ENCODE measurements around the gene SLC23A2.

DNA sequence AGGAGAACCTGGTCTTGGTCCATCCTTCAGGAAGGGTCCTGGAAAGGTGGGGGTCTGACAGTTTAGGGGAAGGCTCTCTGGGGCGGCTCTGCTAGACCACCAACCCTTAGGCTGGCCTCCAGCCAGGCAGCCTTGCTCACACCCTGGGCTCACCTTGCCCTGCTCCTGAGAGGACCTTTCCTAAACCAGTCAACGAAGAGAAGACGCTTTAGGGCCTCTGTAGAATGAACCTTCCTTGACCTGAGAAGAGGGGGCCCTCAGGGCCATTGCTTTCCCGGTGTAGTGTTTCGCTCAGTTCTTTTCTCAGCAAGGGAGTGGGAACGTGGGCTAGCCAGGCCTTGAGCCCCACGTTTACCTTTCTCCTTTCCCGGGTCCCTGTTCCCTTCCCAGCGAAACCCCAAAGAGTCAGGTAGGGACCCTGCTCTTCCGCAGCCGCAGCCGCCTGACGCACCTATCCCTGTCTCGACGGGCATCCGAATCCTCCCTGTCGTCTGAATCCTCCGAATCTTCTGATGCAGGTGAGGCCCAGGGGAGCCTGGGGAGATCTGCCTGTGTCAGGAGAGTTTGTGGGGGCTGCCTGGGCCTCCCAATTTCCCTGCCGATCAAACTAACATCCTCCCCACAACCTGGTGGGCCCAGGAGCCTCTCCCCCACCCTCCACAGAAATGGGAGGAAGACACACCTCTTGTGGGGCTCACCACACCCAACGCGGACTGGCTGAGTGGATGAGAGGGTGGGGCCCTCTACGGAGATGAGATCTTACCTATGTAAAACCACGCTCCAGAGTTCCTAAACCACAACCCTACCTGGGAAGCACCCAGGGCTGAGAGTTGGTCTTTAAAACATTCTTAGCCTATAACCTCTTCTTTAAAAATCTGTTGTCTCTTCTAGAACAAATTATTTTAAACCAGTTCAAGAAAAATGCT, 1.4 kb downstream of the CDC25B start:
- RRBS: 78% methylated on average over 4 of the region's 23 CpGs

DNA sequence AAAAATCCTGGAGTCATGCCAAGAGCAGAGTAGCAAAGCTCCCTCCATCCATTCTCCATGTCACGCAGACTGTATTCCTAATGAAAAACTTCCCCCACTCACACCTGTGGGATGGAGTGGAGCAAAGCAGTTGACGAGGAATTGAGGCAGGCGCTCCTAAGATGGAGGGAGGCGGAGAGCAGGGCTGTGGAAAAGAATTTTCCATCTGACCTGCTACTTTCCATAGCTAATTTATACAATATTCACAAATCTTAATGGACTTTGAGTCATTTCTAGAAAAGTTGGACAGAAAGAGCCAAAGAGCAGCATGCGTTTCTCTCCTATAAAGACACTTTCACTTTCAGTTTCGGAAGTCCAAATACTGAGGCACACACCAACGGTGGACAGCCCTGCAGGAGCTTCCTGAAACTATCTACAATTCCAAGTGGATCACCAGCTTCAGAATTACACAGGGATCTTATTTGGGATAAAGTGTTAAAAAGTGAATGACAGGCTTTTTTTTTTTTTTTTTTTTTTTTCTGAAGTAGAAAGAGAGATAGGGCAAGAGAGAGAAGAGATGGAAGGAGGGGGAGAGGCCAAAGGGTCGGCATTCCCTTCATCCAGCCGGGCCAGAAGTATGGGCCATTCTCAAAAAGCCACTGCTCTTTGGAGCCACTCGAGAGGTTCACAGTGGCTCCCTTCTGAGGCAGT, 43.5 kb downstream of the PANK2 start:
- RRBS: no CpG with 5 or more reads among the region's 10 CpGs

GRCh38 chr20:3981195-3981595, 34.2 kb downstream of the RNF24 start:
- RRBS: no CpG with 5 or more reads among the region's 3 CpGs

GRCh38 chr20:4012680-4013170, 2.6 kb downstream of the RNF24 start:
- RRBS: no CpG with 5 or more reads among the region's 3 CpGs

- RRBS: no CpG with 5 or more reads among the region's 25 CpGs
These were observed 8.5 kb upstream of the RNF24 start for GRCh38 chr20:4023828-4024305.

- RRBS: no CpG with 5 or more reads among the region's 11 CpGs
These were observed 18.2 kb upstream of the RNF24 start for GRCh38 chr20:4033558-4033978.

DNA sequence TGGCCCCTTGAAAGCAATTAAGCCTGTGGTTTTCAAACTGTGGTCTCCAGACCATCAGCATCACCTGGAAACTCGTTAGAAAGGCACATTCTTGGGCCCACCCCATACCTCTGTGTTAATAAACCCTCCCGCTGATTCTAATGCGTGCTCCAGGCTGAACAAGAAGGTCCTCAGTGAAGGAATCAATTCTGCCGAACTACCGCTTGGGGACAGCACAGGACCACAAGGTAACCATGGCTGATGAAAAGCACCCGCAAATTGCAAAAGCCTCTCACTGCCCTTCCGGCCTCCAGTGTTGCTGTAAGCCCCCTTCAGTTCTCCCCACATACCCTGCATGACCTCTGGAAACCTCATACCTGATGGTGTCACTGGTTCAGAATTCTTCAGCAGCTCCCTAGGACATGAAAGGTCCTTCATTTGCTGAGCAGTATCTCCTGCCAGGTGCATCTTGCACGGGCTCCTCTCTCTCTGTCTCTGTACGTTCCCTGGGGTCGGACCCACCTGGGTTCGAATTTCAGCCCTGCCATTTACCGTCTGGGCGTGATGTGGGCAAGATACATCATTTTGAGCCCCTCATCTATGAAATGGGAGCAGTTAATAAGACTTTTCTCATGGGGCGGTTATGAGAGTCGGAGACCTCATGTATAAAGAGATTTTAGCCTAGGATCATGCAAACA, 39.9 kb upstream of the SMOX start:
- RRBS: no CpG with 5 or more reads among the region's 15 CpGs

GRCh38 chr20:4244690-4245467, 4.2 kb downstream of the ADRA1D start:
- RRBS: no CpG with 5 or more reads among the region's 10 CpGs

DNA sequence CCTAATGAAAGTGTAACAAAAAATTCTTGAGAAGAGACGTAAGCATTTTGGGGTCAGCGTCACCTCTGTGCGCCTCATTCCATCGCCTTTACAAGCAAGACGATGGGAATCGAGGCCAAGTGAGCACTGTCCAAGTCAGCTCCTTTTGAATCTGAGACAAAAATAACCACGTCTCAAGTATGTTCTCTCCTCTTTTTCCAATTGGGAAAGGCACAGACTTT, 47.9 kb upstream of the ADRA1D start:
- RRBS: no CpG with 5 or more reads among the region's 7 CpGs

- RRBS: no CpG with 5 or more reads among the region's 15 CpGs
These were observed 72.5 kb upstream of the PRNP start for GRCh38 chr20:4613493-4614354.

GRCh38 chr20:4656343-4656936, 29.8 kb upstream of the PRNP start:
- RRBS: no CpG with 5 or more reads among the region's 3 CpGs

- RRBS: no CpG with 5 or more reads among the region's 5 CpGs
These were observed 12.9 kb downstream of the RASSF2 start for GRCh38 chr20:4810455-4810865.

DNA sequence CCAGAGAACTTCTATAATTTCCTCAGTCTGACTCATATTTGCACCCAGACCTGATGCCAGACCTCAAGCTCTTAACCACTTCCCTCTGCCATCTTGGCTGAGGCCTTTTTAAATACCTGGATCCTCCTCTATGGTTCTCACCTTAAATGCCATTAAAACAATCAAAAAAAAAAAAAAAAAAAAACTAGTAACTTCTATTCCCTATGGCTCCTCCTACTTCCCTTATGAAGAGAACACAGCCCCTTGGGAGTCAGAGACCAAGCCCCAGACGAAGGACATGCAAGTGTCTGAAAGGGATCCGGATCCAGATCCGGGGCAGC, 88.8 kb downstream of the SLC23A2 start:
- RRBS: no CpG with 5 or more reads among the region's 3 CpGs

DNA sequence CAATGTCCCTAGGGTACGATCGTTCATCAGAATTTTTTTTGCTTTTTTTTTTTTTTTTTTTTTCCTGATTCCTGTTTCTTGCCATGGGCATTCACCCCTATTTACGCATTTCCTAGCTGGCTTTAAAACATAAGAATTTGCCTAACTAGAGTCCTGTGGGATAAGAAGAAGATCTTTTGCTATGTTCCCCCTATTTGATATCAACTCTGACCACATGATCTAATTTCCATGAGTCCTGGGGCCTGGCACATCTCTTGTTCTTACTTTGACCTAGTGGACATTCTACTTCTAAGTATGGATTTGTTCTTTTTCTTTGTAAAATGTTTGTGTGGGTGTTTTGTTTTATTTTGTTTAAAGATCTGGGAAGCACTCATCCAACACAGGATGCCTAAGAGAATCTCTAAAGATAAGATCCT, 74.8 kb downstream of the SLC23A2 start:
- RRBS: no CpG with 5 or more reads among the region's 3 CpGs

GRCh38 chr20:5001173-5002022, at the start of gene SLC23A2:
SLC23A2 (minus strand) TSS chr20:5001510.
- RRBS: 2% methylated on average over 47 of the region's 85 CpGs

- RRBS: no CpG with 5 or more reads among the region's 4 CpGs
These were observed 4.4 kb downstream of the TMEM230 start for GRCh38 chr20:5108464-5108975.

DNA sequence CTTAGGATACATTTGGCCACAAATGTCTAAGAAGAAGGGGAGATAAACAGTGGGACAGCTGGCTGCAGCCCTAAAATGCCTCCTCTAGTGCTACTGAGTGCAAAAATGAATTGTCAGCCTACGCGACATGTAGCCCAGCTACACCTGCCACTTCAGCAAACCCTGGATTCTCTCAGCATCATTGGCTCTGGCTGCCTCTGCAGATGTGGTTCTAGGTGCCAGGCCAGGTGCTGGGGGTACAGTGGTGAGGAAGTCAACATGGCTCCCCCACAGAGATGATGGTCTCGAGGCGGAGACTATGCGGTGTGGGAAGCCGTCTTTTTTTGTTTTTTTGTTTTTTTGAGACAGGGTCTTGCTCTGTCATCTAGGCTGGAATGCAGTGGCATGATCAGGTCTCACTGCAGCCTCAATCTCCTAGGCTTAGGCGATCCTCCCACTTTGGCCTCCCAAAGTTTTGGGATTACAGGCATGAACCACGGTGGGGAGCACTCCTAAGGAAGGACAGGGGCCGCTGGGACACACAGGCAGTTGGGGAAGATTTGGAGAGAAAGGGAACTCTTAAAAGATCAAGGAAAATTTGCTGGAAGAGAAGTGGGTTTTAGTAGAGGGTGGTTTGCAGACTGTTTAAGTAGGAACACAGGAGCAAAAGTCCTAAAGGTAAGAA, 38.5 kb downstream of the CDS2 start:
- RRBS: no CpG with 5 or more reads among the region's 9 CpGs

GRCh38 chr20:5177907-5178440, 51.2 kb downstream of the CDS2 start:
- RRBS: no CpG with 5 or more reads among the region's 3 CpGs

DNA sequence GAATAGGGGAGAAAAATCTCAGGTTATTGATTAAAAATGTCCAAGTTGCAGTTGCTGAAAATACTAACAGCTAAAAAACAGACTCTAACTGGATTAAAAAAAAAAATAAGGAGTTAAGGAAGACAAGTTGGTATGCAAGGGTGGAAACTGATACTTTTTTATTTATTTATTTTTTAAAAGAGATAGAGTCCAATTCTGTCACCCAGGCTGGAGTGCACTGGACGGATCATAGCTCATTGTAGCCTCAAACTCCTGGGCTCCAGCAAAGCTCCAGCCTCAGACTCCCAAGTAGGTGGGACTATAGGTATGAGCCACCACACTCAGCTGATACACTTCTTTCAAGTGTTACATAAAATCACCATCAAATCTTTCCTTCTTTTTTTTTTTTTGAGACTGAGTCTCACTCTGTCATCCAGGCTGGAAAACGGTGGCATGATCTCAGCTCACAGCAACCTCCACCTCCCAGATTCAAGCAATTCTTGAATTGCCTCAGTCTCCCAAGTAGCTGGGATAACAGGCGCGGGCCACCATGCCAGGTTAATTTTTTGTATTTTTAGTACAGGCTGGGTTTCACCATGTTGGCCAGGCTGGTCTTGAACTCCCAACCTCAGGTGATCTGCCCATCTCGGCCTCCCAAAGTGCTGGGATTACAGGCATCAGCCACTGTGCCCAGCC, 38.0 kb downstream of the GPCPD1 start:
- RRBS: no CpG with 5 or more reads among the region's 5 CpGs

DNA sequence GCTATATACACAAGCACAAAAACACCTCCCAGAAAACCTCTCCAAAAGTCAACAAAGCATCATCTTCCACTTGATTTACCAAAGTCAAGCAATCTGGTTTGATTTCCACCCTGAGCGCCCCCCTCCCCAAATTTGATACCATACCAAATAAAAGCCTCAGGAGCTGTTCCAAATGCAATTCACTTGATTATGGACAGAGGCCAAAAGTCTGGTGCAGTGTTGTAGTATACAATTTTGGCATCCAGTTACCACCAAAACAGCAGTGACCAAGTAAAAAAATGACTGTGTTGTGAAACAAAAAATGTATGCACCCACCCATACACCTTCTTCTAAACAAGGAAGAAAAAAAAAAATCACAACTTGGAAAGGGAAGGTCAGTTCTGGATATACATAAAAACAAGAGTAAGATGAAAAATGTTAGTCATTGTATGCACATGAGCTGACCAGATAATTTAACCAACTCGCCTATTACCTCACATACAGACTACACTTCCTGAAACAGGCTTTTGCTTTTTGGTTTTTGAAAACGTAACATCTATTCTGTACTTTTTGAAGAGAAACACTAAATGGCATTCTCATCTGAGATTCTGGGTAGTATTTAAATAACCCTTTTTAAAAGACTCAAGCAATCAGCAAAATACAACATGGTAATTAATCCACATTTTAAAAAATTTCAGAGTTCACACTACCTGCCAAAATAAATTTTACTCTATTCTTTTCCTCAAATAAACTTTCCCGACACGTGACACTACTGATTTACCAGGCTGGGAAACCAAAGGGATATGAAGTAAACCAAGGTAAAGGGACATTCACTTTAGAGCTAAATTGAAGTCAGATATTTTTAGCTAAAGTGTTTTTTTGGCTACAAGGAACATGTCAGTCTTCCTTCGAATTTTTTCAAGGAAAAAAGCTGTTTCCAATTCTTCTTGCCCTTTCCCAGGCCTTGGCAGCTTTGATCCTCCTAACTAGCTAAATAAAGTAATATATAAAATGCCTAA, 2.2 kb downstream of the GPCPD1 start:
- RRBS: no CpG with 5 or more reads among the region's 6 CpGs

Data from HCT116 (cell line).